Left ventricle myocardium (tissue), 1 donor: ENCODE measurements around the gene LMNB1.

DNA sequence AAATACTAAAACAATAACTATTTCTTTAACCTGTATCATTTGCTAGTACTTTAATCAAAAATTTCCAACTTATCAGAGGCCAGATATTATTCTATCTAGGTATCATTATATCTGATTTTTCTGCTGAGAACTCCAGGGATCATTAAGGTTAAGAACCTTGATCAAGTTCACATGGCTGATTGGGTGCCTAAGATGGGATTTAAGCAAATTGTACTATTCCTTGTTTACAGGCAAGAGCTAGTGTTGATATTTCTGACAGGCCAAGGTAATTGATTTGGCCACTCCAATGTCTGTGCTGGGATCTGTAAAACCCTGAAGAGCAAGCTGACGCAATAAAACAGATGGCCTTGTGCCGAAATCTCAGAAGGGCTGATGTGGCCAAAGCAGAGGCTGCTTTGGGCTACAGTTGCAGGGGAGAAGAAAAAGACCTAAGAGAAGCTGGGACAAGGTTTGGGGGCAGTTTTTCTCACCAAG, 463.1 kb upstream of the ZNF608 start:
- PRO-cap: no peak

DNA sequence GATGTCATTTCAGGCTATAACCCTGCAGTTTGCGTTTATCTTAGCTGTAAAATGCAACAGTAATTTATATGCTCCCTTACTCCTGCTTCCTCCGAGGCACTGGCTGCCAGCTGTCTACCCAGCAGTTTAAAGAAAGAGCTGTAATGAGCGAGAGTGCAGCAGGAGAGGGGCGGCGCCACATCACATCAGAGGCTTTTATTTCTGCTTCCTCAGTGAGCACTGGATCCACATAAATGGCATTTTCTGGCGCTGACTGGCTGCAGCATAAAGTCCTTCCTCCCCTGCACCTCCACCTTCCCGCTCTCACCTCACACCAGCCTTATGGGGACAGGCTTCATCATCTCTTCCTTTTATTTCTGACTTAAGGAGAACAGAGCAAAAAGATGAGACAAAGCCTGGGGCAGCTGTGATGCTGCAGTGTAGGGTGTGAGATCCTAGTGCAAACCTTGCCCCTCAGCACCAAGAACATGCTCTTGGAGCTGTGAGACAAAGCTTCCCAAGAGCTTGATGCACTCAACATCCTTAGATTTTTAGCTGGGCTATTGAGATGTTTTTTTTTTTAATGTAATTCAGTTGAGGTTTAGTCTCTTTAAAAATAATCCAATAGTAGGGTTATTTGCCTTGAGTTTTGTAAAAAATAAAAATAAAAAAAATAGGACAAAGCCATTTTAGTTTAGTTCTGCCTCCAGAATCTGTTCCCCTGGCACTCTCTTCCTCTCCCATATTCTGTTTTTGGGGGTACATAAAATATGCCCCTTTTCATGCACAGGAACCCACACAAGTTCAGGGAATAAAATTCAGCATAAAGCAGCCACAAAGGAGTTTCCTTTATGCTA, 829.7 kb upstream of the ZNF608 start:
- PRO-cap: no peak

- PRO-cap: no peak
Observed at GRCh38 chr5:126368301-126368935, 54.8 kb upstream of the GRAMD2B start.

- PRO-cap: no peak
Observed at GRCh38 chr5:126453986-126454450, 30.8 kb downstream of the GRAMD2B start.

DNA sequence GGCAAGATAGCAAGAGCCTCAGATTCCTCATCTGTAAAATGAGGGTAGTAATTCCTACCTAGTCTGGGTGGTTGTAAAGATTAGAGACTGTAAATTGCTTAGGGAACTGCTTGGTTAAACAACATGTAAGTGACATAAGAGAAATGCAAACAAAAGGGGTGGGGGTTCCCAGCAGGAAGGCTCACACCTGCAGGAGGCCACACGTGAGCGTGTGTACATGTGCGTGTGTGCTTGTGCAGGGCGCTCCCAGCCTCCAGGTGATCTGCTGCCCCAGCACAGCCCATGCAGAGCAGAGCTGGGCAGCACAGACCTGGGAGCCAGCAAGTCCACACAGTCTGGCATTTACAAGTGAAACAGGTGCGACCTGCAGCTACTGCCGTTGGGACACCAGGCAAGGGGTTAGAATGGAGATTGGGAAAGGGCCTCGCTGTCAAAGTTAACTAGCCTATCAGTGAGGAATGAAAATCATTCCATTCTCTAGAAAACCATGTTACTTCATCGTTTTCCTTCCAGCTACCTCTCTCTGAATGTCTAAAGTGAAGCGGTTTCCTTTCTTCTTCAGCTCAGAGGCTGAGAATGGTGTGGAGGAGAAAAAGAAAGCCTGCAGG, 41.8 kb downstream of the GRAMD2B start:
- PRO-cap: no peak

DNA sequence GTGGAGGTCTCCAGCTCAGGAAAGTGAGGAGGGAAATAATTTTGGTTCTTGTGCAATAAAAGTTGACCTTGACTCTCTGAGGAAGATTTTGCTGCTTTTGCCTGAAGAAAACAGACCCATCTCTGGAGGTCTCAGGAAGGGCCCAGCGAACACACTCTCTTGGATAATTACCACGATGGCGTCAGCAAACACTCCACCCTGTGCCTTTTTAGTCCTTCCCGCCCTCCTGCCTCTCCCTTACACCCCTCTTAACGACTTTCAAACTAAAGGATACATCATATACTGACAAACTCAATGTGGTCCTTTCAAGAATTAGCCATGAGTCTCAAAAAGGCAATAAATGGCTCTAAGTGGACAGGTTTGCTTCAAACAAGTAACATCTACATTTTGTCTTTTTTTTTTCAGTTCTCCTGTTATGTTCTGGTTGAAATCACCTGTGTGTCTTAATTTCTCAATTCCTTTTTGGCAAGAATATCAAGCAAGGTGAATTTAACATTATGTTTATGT, 69.9 kb downstream of the GRAMD2B start:
- PRO-cap: no peak

DNA sequence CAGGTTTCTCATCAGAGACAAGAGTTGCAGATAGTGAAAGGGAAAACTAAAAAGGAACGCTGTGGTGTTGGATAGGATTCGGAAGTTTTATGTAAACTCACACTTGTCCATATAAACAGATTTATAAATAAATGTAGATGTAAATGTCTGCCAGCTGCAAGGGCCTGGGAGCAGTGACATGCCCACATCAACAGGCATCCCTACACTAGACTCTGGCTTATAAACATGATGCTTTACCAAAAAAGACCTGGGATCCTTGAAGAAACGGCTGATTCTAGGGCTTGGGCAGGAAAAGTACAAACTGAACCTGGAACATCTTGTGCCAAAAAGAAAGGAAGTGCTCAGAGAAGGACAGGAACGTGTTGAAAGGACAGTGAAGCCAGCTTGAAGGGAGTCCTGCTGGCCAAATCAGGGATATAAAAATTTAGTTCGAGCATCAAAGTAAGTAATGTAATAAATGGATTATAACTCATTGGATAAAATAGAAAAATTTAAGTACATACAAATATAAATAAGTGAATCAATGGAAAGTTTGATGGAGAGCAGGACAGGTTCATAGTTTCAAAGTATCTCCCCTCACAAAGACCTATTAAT, 58.2 kb downstream of the ALDH7A1 start:
- PRO-cap: no peak

GRCh38 chr5:126777088-126777981, at the start of gene LMNB1:
LMNB1 (plus strand) TSS chr5:126777136.
- PRO-cap: bidirectional peak, plus-strand start at chr5:126777156, minus-strand start at chr5:126776925

- PRO-cap: no peak
Observed at GRCh38 chr5:126820711-126821252, 43.8 kb downstream of the LMNB1 start.

- PRO-cap: no peak
Observed at GRCh38 chr5:127029420-127029834, 931 bp downstream of the MARCHF3 start.

GRCh38 chr5:127228770-127229162, 61.8 kb upstream of the MEGF10 start:
- PRO-cap: no peak

- PRO-cap: no peak
Observed at GRCh38 chr5:127410323-127410865, 107.0 kb upstream of the PRRC1 start.

- PRO-cap: bidirectional peak, plus-strand start at chr5:127876010, minus-strand start at chr5:127875906
Observed at GRCh38 chr5:127875320-127876347, 172.4 kb downstream of the CCDC192 start.

DNA sequence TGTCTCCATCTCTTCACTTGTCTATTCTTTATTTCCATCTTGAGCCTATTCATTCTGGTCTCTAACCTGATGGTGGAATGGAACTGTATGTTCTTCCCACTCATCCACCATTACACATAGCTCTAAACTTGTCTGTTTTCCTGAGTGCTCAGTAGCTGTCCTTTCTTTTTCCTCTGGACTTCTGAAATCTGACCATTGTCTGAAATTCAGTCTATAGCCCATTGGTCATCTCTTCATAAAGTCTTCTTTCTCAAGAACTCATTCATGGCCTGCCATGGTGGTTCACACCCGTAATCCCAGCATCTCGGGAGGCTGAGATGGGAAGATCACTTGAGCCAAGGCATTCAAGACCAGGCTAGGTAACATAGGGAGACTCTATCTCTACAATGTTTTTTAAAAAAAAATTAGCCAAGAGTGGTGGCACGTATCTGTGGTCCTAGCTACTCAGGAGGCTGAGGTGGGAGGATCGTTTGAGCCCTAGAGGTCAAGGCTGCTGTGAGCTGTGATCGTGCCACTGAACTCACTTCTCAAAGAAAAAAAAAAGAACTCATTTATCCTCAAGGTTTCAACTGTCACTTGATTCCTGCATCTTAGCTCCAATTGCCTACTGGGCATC, 29.2 kb upstream of the SLC12A2 start:
- PRO-cap: no peak

- PRO-cap: no peak
Observed at GRCh38 chr5:128115912-128116159, 32.3 kb downstream of the SLC12A2 start.

DNA sequence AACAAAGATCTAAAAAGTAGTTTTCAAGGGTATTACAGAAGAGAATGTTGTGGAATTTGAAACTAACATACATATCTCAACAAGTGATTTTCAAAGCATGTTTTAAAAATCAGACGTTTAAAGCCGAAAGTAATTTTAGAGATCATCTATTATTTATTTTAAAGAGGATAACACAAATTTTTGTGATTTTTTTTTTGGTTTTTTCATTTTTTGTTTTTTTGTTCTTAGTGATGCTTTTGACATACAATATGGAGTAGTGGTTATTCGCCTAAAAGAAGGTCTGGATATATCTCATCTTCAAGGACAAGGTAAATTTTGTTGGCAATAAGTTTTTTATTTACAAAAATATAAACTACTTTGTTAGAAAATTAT, 87.9 kb downstream of the SLC12A2 start:
- PRO-cap: no peak

DNA sequence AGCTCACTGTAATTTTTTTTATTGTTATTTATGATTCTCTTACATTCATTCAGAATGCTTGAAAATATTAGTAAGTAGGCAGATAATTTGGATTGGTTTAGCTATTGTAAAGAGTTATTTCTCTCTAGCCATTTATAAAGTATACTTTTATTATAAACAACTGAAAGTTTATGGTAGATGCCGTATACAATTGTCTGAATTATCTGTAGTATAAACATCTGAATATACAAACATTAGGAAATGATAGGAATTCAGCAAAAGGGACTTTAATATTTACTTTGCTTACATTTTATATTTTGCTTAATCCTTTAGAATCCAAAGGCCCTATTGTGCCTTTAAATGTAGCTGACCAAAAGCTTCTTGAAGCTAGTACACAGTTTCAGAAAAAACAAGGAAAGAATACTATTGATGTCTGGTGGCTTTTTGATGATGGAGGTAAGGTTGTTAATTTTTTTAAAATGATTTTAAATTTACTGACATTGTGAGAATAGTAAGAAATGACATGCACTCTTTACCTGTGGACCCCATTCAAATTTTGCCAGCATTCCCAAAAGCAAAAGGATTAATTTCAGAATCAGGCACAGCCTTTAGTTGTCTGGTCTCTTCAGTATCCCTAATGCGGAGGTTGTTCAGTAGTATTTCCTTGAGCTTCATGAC, 94.8 kb downstream of the SLC12A2 start:
- PRO-cap: no peak

GRCh38 chr5:128272052-128272516, 188.5 kb downstream of the SLC12A2 start:
- PRO-cap: bidirectional peak, plus-strand start at chr5:128272340, minus-strand start at chr5:128272120

GRCh38 chr5:128536212-128536673, 1.8 kb downstream of the FBN2 start:
- PRO-cap: no peak

GRCh38 chr5:128537158-128537733, 799 bp downstream of the FBN2 start:
- PRO-cap: no peak